WTC11 (cell line): ENCODE measurements around a stretch of chr11.

- PRO-cap: unidirectional peak, plus-strand start at chr11:60767538
Measured at GRCh38 chr11:60767214-60767806, 10.6 kb downstream of the MS4A15 start.

- PRO-cap: no peak
Measured at GRCh38 chr11:60848248-60848456, 6.2 kb downstream of the CCDC86 start.

DNA sequence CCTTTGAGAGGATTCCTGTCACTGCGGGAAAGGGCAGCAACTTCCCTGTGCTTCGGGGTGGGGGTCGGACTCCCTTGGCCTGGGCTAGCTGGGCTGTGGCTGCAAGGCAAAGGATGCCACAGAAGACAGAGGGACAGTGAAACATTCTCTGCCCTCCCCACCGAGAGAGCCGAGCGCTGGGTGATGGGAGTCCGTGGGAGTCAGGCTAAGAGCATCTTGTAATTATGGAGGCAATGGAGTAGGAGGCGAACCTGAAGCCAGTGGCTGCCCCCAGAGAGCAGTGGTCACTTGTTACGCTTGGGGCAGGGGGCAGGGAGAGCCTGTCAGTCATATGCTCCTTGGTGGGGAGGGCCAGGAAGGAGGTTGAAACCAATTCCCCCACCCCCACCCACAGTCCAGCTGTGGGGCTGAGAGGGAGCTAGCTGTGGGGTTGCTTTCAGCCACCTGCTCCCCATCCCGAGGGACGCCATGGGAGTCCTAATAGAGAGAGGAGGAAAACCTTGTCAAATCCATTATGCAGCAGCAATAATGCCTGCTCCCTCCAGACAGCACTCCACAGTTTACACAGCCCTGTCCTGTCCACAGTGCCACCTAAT is 1.1 kb downstream of the TMEM132A start:
- PRO-cap: no peak

DNA sequence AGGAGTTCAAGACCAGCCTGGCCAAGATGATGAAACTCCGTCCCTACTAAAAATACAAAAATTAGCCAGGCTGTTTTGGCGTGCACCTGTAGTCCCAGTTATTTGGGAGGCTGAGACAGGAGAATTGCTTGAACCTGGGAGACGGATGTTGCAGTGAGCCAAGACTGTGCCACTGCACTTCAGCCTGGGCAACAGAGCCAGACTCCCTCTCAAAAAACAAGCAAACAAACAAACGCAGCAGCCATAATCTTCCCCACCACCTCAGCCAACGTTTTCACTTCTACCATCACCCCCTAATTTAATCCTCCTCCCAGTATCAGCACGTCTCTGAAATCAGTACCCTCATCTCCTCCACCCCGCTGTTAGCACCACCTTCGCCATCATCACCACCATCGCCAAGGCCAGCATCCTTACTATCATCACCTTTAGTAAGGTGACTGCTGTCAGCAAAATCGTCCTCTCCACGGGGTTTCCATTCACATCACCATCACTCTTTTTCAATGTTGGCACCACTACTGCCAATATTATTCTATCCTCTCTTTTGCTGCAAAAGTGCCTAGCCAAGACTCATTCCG is 7.9 kb downstream of the SLC15A3 start:
- PRO-cap: no peak

DNA sequence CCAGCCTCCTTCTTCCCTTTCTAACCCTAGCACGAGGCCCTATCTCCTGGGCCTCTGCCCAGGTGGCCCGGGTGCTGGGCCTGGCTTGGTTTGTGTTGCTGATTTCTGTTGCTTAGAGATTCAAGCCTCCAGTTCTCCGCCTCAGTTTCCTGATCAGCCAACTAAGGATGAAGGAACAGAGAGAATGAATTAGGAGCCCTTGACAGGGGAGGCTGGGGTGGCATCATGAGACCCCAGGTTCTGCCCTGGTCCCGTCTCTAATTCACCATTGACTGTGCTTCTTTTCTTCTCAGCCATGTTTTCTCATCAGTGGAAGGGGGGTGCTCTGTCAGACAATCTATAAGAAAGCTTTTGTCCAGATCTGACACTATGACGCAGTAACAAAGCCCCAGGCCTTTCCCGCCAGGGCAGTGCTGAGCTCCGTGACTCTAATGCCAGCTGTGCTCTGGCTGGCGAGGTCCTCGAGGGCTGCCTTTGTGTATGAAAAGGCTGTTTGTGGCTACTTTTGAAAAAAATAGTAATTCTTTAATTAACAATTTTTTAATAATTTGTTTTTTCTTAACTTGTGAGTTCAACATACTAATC is 3.2 kb downstream of the CD6 start:
- PRO-cap: no peak

DNA sequence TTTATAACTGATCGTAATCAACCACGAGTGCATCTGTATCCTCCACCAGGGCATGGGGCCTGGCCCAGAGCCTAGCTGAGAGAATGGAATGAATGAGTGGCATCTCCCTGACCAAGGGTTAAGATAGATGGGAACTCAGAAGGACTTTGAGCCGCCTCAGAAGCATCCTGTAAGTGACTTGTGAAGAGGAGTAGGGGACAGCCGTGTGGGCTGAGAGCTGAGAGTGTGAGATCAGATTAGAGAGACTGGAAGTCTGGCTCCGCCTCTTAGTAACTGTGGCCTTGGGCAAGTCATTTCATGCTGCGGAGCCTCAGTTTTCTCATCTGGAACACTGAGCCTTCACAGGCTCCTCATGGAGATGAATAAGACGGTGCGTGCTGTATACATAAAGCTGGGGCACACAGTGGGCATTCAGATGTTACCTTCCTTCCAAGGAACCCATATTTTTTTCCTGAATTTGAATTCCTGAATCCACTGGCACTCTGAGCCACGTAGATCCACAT is 16.4 kb downstream of the CD6 start:
- PRO-cap: no peak

DNA sequence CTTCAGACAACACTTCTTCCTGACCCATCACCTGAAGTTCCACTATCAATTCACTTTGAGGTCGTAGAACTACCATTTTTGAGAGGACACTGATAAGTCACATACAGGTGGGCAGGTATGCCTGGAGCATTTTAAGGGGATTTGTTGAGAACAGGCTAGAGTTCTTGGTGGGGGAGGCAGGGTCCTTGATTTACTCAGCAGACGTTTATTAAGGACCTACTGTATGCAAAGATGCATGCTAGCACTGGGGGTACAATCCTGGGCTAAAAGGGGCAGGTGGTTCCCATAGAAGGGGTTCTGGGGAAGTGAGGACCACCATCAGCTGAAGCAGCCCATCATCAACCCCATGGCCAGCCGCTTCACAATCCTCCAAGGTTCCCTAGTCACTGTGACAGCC is 35.3 kb downstream of the CD6 start:
- PRO-cap: no peak

- PRO-cap: no peak
Measured at GRCh38 chr11:61128716-61129128, 26.4 kb downstream of the CD5 start.

- PRO-cap: no peak
Measured at GRCh38 chr11:61153158-61153638, 8.0 kb downstream of the VPS37C start.

- PRO-cap: no peak
Measured at GRCh38 chr11:61164828-61165397, 3.7 kb upstream of the VPS37C start.

- PRO-cap: no peak
Measured at GRCh38 chr11:61356503-61357076, 5.1 kb downstream of the CYB561A3 start.

DNA sequence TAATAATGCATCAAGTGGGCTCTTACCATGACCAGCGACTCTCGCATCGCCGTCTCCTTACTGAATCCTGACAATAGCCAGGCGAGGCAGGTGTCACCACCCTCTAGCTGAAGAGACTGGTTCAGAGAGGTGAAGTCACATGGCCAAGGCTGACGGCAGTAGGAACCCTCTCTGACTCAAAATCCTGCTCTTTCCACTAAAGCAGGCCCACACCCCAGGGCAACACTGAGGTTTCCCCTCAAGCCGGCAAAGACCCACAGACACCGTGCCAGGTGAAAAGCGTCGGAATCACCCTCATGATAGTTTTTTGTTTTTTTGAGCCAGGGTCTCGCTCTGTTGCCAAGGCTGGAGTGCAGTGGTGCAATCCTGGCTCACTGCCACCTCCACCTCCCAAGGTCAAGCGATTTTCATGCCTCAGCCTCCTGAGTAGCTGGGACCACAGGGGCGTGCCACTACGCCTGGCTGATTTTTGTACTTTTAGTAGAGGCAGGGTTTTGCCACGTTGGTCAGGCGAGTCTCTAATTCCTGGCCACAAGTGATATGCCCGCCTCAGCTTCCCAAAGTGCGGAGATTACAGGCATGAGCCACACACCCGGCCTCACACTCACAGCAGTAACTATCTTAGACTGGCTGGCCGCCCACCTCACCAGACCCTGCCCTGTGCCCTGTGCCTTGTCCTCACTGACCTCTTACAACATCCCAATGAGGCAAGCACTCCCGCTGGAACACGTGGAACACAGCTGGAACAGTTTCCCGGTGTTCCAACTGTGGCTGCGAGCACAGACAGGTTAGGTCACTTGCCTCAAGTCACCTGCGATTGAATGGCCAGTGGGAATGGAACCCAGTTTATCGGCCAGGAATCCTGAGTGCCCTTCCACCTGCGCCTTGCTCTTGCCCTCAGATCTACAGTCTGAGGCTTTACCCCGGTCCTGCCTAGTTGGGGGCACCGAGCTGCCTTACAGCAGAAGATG is 21.1 kb downstream of the LRRC10B start:
- PRO-cap: no peak

DNA sequence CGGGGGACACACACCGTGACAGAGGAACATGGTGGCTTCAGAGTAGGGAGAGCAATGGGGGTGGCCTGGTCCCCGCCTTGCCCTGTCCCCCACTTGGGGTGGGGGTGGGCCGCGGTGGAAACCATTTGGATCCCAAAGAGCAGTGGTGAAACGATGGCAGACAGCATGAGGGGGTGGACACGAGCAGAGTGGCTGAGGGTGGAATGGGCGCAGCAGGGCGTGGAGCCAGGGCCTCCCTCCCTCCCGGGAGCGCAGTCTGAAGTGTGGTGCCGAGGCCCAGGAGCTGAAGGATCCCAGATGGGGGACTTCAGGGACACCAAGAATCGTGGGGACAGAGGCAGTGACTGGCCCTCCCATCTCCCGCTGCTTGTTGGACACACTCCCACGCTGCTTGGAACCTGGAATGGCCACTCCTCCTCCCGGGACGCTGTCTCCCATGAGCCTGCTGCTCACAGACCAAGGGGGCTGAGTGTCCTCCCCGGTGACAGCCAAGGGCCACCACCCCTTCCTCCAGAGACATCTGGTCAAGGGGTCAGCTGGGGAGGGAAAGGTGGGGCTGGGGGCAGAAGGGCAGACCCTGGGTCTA is 26.8 kb downstream of the LRRC10B start:
- PRO-cap: no peak

DNA sequence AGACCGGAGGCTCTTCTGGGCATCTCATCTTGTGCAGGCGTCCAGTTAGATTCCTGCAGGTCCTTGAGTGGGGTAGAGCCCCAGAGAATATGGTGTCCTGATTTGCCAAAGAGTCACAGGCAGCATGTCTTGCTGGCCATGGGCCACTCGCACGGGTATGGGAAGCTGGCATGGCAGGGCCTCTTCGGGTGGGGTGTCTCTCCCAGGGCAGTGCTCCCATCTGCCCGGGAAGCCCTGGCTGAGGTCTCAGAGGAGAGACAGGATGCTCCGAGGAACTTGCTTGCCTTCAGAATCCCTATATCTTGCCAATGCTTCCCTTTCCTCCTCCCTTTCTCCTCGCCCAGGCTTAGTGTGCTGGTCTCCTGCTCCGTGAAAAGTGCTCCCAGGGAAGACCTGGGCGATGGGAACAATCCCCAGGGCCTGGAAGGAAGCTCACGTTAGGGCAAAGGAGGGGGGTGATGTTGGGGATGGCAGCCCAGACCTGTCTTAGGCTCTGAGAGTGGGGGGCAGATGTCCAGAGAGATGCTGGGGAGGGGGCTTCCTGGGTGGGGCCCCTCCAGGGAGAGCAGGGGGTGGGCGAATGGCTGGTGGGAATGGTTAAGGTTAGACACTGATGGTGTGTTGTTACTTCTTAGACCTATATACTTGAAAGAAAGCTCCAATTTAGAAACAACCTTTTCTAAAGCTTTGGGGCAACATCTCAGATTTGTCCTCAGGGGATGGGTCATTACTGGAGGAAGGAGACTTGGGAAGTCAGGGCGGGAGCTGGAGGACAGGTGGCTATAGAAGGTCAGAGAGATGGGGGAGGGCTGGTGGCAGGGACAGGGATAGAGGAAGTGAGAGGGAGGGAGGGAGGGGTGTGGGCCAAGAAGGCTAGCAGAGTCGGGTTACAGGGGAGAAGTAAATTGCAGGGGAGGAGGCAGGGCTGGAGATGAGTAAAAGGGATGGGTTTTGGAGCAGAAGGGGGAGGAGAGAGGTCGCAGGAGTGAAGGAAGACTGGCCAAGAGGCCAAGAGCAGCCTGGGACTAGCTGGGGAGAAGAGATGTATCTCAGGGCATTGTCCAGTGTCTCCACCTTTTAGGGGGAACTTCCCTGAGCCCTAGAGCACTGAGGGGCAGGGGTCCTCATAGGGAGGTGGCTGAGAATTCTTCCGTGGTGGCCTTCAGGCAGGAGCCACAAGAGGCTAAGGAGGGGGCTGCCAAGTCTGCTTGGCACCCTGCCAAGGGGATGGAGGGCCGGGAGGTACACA is 32.8 kb downstream of the LRRC10B start:
- PRO-cap: no peak

- PRO-cap: bidirectional peak, plus-strand start at chr11:61587117, minus-strand start at chr11:61586938
Measured at GRCh38 chr11:61586733-61587299, 5.9 kb upstream of the SYT7 start.

- PRO-cap: no peak
Measured at GRCh38 chr11:61607339-61607926, 26.6 kb upstream of the SYT7 start.

GRCh38 chr11:61614738-61615264 is 33.9 kb upstream of the SYT7 start:
- PRO-cap: no peak

DNA sequence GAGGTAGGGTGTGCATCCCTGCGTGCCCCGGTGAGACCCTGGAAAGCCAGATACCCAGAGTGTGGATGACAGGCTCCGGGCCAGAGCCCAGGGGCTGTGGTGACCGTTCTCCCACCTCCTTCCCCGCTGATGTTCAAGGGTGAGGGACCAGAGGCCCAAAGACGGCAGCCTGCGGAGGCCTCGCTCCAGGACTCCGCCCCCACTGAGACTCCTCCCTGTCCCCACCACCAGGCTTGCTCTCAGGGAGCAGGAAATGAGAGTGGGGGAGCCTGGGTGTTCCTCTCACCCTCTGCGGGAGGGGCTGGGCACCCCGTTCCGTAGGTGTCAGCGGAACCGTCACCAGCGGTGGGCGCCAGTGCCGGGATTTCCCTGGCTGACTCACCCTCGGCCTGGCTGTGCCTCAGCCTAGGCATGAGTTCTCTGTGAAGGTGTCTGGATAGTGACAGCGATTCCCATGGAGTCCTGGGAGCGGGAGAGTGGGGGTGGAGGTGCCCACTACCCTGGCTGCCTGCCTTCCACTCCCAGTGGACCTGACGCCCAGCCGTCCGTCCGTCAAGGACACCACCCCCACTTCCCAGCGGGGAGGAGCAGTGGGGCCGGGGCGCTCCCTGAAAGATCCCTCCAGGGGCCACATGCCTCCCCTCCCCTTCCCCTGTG is 15.8 kb downstream of the DAGLA start:
- PRO-cap: no peak

DNA sequence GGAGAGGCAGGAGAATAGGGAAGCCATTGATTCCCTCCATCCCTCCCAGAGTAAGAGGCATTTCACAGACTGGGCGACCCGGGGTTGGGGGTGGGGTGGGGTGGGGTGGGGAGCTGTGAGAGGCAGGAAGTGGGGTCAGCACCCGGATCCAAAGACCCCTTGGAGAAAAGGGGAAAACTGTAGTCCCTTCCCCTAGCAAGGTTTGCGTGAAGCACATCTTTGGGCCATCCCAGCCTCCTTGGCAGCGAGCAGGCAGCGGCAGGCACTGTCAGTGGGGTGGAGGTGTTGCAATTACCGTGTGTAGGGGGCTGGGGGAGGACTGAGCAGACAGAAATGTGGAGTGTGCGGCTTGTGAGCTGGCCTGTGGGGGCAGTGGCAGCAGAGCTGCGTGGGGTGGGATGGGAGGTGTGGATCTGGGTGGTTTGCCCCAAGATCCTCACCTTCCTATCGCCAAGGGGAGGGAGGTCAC is 16.4 kb downstream of the DAGLA start:
- PRO-cap: no peak

DNA sequence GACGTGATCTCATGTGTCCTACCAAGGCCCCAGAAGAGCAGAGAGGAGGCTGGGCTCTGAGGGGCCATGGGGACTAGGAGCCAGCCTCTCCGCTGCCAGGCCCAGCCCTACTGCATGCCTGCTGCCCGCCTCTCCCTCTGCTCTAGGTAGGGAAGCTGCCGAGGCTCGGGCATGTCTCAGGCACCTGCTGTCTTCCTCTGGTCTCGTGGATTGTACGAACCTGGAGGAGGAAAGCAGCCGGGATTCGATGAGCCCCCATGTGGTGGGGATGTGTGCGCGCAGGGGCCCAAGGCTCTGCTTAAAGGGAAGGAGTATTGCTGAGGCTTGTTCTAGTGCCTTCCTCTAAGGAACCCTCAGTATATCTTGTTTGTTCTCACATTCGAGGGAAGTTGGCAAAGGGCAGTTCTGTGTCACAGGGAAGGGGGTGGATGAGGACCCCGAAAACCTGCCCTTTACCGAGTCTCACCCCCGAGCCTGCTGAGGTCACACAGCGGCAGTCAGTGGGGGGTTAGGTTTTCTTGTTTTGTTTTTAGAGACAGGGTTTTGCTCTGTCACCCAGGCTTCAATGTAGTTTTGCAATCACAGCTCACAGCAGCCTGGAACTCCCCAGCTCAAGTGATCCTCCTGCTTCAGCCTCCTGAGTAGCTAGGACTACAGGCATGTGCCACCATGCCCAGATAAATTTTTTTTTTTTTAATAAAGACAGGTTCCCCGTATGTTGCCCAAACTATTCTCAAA is 21.2 kb downstream of the DAGLA start:
- PRO-cap: no peak